Pericardium (tissue), 1 donor: ENCODE measurements around a stretch of chr6.

DNA sequence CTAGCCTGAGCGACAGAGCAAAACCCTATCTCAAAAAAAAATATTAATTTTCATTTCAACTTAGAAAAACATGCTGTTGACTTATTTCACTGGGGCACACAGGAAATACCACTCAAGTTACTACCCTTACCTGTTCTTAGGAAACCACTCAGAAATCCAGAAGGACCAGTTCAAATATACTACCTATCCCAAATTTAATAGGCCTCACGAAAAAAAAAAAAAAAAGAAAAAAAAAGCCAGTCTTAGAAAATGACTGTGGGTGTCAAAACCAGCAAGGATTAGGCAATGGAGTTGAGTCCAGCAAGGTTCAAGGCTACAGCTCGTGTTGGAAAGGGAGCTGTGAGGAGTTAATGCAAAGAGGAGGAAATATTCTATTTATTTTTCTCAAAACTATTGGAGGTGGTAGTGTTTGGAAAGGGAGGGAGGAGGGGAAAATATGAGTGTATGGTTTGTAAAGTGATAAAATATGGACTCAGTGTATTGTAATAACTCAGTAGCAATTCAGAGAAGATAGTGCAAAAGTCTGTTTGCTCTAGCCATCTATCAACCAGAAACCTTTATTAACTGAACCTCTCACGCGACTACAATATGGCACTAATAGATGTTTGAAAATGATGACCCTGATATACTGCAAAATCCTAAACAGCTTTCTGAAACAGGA is 33.7 kb upstream of the PIM1 start:
- RRBS: no CpG with 5 or more reads among the region's 5 CpGs

DNA sequence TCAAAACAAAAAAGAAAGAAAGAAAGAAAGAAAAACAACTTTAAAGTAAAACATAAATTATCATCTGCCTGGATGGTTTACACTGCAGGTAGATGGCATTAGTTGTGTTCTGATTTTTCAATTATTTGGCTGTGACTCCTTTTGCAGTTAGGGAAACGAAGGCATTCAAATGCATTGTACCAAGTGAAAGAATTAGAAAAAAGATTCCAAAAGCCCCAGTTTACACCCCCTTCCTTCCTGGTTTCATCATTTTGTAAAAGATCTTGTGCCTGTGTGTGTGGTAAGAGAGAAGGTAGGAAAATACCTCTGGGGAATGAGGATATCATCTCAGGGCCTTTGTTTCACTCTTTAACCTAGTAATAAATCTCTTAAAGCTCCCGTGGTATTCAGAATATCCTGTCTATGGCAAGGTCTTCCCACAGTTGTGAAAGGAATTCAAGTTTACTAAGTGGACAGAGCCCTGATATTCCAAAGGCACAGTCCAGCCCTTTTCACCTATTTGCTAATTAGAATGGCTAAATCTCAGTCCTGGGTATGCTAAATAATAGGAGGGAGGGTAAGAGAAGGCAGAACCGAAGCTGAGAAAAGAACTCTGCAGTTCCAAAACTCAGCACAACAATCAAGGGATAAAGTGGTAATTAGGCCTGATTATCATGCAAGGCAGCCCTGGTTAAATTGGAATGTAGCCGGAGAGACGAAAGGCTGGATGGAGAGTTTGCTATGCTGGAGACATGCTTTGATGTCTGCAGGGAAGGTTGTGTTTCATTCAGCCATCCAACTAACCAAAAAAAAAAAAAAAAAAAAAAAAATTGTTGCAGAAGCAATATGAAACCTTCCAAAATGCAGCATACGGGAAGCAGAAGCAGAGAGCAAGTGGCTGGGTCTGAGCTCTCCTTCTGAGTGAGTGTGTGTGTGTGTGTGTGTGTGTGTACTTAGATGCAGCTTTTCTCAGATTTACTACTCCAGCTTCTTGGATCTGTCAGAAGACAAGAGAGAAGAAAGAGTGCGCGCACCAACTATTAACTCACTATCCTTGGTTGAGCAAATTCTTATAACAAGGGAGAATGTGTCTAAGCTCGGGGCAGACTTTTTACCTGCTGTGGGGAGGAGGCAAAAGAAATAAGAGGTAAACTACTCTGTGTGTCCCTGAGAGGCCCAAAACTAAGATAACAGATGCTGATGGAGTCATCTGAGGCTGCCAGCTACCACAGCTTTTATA is 28.5 kb upstream of the PIM1 start:
- RRBS: no CpG with 5 or more reads among the region's 9 CpGs

- RRBS: no CpG with 5 or more reads among the region's 9 CpGs
Observed at GRCh38 chr6:37155272-37155782, 14.6 kb upstream of the PIM1 start.

GRCh38 chr6:37172332-37172805 is 2.4 kb downstream of the PIM1 start:
- RRBS: no CpG with 5 or more reads among the region's 8 CpGs

DNA sequence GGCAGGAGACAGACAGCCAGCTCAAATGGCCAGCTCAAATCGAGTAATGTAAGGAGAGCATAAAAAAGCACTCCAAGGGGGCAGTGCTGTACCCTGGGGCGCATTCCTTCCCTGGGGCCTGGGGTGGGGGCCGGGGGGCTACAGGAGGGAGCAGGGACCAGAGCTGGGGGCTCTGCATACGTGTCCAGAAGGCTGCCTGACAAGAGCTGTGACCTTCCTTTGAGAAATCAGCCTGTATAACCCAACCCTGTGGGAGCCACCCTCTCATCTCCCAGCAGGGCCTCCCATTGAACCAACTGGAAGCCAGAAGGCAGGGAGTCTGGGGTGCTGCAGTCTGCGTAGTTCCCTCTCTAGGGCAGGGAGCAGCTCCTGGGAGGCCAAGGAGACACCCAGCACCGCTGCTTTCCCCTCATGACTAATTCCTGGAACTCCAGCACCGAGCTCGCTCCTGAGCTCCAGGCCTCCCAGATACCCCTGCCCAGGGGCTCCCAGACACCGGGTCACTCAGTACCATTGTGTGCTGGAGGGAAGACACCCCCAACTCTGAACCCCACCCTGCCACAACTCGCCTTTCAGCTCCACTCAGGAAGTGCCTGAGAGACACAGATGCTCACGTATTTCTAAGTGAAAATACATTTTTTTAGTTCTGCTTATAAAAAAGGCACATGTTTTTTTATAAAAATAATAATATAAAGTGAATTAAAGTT is 17.3 kb downstream of the PIM1 start:
- RRBS: no CpG with 5 or more reads among the region's 11 CpGs

- RRBS: no CpG with 5 or more reads among the region's 10 CpGs
Observed at GRCh38 chr6:37191768-37192441, 22.0 kb downstream of the PIM1 start.

DNA sequence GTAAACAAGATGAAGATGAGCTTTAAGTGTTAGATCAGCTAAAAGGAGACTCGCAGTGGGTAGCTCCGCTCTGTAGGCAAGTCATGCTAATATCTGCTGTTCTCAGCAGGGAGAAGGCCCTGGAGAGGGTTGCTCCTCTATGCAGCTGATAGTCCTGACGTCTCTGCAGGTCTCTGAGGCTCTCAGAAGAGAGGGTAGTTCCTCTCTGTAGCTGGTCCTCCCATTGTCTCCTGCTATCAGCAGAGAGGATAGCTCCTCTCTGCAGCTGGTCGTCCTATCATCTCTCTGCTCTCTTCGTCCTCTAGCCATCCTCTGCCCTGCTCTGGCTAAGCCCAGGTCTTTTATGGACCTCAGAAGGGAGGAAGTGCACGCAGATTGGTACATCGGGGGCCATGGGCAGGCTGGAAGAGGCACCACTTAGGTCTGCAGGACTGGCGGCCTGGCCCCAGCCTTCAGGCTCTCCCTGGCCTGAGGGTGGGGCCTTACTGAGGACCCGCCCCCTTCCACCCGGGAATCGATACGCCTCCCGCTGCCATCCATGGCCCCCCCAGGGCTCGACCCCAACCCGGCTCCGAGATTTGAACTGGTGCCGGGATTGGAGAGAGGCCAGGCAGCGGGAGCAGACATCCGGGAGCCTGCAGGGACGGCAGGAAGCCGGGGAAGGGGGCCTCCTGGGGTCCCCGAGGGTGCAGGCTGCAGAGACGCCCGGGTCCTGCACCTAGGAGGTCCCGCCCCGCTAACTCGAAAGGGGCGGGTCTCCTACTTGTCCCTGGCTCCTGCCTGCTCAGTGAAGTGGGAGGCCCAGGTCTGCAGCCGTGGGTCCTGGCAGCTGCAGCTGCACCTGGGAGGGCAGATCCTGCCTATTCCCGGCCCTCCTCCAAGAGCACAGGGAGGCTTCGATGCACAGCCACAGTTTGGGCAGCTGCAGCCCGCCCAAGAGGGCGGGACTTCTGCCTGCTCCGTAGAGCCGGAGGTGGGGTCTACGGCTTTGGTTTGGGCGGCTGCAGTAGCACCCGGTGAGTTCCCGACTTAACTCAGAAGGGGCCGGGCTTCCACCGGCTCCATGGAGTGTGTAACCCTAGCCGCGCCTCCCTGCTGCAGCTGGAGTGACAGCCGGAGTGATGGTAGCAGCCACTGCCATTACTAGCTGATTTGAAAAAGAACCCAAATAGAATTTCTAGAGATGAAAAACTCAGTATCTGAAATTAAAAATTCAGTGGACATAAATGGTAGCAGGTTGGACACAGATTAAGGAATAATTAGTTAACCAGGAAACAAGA is 35.4 kb upstream of the TBC1D22B start:
- RRBS: 3% methylated on average over 17 of the region's 44 CpGs

- RRBS: no CpG with 5 or more reads among the region's 5 CpGs
Observed at GRCh38 chr6:37443814-37444393, 10.9 kb downstream of the CMTR1 start.

DNA sequence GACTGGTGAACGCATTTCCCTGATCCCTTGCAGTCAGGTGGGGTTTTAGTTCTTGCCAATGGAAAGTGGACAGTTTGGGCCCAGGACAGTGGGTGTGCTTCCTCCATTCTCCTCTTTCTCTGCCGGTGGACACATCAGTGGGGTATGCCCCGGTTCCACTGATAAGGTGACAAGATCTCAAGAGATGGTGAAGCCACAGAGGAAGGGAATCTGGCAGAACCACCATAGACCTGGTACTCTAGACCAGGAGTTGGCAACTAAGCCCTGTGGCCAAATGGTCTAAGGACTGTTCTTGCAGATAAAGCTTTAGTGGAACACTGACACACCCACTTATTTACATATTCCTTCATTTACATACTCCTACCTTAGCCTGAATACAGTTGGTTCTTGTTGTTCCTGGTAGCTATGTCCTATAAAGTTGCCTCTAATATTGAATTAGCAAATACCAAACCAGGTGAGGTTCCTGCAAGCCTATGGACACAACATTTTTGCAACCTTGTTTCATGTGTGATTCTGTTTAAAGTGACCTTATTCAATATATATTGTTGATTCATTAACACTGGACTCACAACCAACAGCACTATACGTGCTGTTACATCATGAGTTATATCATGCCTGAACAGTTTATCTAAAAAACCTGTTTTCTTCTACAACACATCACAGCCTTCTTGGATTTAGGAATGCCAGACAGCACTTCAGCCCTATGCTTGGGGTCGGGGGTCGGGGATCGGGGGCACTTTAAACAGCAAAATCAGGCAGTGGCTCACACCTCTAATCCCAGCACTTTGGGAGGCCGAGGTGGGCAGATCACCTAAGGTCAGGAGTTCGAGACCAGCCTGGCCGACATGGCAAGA is 2.6 kb downstream of the CCDC167 start:
- RRBS: no CpG with 5 or more reads among the region's 10 CpGs

DNA sequence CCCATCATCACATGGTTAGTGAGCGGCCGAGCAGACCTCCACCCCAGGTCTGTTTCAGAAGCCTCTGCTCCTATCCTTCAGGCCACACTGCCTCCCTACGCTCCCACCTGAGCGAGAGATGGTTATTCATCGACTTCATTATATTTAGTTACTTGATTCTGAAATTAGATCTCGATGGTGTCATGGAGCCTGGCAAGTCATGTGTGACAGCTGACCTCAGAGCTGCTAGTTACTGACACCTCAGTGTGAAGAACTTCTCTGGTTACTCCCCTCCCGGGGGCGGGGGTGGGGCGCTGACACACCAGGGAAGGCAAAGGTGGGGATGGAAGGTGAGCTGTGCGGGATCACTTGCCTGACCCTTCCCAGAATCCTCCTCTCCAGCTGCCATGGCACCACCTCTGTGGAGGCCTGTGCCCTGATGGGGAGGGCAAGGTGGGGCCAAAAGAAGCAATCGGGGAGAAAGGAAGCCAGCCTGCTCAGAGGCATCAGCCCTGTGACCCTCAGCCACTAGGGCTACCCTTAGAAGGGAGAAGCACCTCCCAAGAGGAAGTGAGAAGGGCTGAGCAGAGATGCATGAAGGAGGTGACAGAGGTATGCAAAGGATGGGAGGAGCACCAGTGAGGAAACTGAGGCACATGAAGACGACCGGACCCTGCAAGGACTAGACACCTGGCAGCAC is 17.7 kb downstream of the MDGA1 start:
- RRBS: 100% methylated on average over 1 of the region's 13 CpGs

GRCh38 chr6:37704962-37706200 is 7.7 kb upstream of the MDGA1 start:
- RRBS: 4% methylated on average over 10 of the region's 52 CpGs

GRCh38 chr6:37784435-37785164 is 34.9 kb upstream of the ZFAND3 start:
- RRBS: no CpG with 5 or more reads among the region's 12 CpGs

GRCh38 chr6:37791055-37791956 is 28.2 kb upstream of the ZFAND3 start:
- RRBS: no CpG with 5 or more reads among the region's 11 CpGs

- RRBS: 35% methylated on average over 2 of the region's 7 CpGs
Observed at GRCh38 chr6:37807553-37808172, 11.9 kb upstream of the ZFAND3 start.

- RRBS: no CpG with 5 or more reads among the region's 5 CpGs
Observed at GRCh38 chr6:37857591-37858782, 38.5 kb downstream of the ZFAND3 start.

- RRBS: no CpG with 5 or more reads among the region's 10 CpGs
Observed at GRCh38 chr6:37876906-37878256, 57.9 kb downstream of the ZFAND3 start.

- RRBS: no CpG with 5 or more reads among the region's 3 CpGs
Observed at GRCh38 chr6:37997305-37997938, 177.9 kb downstream of the ZFAND3 start.

DNA sequence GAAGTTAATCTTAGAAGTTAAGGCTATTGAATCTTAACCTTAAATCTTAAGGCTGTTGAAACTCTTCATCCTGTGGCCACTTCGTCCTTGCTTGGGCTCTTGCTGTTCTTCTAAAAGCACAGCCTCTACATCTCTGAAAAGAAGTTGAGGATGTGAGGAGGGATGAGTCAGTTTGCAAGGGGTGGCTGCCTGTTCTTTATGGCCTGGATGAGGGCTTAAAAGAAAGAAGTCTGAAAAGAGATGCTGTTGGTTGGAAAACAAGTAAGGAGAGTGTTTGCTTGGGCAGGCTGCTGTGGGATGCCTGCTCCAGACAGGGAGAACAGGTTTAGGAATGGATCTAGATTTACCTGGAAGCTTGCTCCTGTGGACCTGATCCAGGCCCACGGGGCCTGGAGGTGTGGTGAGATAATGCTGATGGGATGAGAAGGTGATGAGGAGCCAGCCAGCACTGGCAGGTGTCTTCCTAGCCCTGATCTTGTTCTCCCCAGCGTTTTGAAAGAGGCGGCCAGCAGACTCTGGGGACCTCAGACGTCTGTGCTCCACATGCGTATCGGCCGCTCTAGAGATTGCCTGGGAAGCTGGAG is 331.1 kb downstream of the ZFAND3 start:
- RRBS: no CpG with 5 or more reads among the region's 8 CpGs

DNA sequence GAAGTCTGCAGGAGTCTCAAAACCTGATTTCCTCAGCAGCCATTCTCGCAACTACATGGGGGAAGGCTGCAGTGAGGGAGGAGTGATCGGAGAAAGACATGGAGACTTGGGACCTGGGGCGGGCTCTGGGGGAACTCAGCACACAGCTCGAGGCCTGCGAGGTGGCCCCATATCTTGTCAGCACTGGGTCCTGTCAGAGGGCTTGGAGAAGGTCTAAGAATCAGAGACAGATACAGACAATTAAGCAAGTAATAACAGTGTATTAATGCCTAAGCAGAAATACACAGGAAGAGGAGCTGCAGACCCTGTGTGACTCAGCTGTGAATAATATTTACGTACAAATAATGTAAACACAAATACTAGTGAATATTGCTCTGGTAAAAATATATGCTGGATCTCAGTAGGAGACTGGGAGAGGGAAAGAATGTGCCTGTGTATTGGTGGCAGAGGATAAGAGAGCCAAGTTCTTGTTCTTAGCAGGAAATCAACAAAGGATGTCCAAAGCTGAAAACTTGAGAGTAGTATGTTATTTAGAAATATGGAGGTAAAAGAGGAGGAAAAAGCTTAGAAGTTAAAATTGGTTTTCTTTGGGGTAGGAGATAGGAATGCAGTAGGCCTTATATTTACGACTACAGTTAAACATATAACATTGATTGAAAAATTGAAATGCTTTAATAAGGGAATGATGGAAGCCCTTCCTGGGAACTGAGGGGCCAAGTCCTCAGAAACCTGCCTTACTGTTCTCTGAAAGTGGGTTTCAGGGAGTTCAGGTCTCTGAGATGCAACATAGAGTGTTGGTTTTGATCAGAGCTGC is 336.3 kb downstream of the ZFAND3 start:
- RRBS: no CpG with 5 or more reads among the region's 7 CpGs

GRCh38 chr6:38775224-38775765 is 60.2 kb downstream of the DNAH8 start:
- RRBS: no CpG with 5 or more reads among the region's 4 CpGs